ENCODE measurements around the genes SLAMF6 and USF1.

- PRO-cap: no peak
Measured at GRCh38 chr1:160215795-160216904, 11.0 kb downstream of the PEA15 start.

DNA sequence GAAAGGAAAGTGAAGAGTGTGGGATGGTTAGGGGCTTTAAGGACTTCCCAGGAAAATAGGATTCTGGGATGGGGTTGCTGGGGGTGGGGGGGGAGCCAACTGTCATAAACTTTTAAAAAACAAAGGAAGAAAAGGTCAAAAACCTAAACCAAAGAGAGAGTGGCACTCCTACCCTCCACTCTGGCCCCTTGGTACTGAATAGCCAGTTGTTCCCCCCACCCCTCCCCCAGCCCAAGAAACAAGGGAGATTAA lies 11.8 kb downstream of the PEA15 start:
- PRO-cap: no peak

- PRO-cap: no peak
Measured at GRCh38 chr1:160338534-160339843, 4.1 kb downstream of the COPA start.

- PRO-cap: no peak
Measured at GRCh38 chr1:160522624-160523447, at the start of gene SLAMF6. Gene SLAMF6 (minus strand): TSS chr1:160523255.

DNA sequence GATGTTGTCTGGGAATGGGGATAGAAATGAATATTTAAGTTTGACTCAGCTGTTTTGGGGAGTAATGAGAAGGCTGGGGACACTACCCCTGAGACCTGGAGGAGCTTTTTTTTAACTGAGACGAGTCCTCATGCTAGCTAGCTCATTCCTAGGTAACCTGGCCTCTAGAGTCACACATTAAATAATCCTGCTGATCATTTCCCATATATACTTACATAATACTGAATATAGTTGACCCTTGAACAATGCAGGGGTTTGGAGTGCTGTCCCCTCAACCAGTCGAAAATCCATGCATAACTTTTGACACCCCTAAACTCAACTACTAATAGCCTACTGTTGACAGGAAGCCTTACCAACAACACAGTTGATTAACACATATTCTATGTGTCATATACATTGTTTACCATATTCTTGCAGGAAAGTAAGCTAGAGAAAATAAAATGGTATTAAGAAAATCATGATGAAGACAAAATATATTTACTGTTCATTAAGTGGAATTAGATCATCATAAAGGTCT lies 1.3 kb upstream of the CD84 start:
- PRO-cap: no peak

GRCh38 chr1:160707333-160708158 lies 4.1 kb downstream of the CD48 start:
- PRO-cap: no peak

GRCh38 chr1:160861925-160862438 lies 705 bp downstream of the CD244 start:
- PRO-cap: no peak

DNA sequence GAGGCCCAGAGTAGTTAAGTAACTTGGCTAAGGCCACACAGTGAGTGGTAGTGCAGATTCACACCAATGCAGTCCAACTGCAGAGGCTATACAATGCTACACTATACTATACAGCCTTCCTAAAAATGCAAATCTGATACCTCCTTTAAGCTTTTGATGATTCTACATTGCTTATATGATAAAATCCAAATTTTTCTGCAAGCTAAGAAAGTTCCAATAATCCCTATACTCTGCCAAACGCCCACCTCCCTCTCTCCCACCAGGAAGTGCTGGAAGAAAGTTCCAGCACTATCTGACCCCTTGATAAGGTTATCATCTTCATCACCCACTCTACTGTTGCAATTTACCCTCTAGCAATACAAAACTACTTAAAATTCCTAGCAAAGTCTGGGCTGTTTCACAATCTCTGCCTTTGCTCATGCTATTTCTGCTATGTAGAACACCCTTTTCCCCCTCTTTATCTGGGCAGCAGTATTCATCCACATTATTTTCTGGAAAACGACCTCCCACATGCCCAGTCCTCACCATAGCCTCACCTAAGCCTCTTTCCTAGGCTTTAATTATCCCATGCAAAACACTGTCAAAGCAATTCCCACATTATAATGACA lies 12.2 kb downstream of the F11R start:
- PRO-cap: no peak

DNA sequence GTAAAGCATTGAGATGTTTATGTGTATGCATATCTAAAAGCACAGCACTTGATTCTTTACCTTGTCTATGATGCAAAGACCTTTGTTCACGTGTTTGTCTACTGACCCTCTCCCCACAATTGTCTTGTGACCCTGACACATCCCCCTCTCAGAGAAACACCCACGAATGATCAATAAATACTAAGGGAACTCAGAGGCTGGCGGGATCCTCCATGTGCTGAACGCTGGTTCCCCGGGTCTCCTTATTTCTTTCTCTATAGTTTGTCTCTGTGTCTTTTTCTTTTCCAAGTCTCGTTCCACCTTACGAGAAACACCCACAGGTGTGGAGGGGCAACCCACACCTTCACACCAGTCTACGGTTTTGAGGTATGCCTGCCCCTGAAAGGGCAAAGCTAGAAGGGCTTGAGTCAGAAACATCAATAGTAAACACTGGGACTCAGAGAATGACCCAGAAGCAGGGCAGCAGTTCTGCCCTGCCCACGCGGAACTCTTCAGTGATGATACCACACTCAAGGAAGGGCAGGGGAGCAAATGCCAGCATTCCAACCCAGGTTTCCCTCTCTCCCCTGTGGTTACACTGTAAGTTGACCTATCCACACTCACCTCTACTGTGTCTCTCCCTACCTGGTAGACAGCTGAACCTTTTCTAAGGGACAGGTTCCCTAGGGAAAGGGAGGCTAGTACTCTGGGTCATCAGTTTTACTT lies 3.3 kb downstream of the F11R start:
- PRO-cap: no peak

DNA sequence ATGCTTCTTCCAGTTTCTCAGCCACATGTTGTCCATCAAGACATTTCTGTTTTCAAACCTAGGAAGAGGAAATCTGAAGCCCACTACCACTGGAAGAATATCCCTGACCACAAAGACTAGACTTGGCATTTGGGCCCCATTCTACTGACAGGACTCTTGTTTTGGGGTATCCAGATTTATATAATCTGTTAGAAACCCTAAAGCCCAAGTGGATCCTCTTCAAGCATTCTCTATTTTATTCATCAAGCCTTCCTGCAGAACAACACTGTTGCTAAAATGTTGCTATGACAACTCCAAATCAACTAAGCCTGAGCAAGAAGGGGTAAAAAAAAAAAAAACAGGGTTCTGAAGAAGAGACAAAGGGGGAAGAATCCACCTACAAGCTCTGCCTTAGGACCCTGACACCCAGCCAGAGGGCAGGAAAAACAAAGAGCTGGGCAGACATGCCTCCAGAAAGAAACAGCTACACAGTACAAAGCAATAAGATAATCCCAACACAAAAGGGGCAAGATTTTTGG lies 1.4 kb downstream of the USF1 start:
- PRO-cap: no peak

GRCh38 chr1:161045751-161046582 lies at the start of gene USF1:
Gene USF1 (minus strand): TSS chr1:161045977.
- PRO-cap: bidirectional peak, plus-strand start at chr1:161046037, minus-strand start at chr1:161045964

DNA sequence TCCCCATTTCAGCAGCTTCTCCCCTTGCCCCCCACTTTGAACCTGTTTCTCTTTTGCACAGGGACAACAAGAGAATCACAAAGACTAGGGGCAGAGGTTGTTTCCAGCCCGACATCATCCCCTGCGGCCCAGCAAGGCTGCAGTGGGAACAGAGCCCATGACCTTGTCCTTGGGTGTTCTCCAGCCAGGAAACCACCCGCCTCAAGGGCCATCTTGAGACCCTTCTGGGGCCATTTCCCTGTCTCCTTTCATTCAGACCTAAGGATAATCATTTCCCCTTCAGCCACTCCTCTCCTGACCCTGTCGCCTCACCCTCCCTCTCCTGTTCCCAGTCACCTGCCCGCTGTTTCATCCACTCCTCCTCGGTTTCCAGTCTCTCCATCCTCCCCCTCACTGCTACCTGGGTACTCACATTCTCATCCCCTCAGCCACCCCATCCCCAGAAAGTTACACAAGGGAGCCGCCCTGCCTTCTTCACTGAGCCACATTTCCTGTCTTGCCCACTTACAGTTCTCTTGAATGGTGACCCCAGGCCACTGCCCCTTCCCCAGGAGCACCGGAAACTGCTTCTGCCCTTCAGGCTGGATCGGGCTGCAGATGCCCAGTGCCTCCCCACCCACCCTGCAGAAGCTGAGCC lies 693 bp downstream of the ARHGAP30 start:
- PRO-cap: no peak

- PRO-cap: no peak
Measured at GRCh38 chr1:161098859-161099465, 801 bp downstream of the KLHDC9 start.

DNA sequence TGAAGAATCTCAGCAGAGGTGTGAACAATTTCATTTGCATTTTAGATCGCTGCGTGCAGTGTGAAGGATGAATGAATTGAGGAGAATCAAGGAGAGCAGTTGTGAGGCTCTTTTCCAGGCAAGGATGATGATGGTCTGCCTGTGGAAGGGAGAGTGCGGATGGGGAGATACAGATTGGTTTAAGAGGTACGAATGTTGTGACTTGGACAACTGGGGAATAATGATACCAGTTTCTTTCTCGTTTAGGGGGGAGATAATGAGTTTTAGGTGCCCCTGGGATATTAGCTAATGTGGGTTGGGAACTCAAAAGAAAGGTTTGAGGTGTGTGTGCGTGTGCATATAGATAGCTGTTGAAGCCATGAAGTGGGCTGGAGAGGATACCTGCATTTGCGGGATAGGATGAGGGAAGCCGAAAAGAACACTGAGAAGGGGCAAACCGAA lies 954 bp upstream of the DEDD start:
- PRO-cap: no peak

- PRO-cap: no peak
Measured at GRCh38 chr1:161158305-161158915, 890 bp upstream of the USP21 start.

GRCh38 chr1:161175633-161176148 lies 1.6 kb downstream of the B4GALT3 start:
- PRO-cap: no peak

- PRO-cap: no peak
Measured at GRCh38 chr1:161304572-161305498, 4.9 kb downstream of the MPZ start.

GRCh38 chr1:161351424-161352213 lies 16.1 kb downstream of the CFAP126 start:
- PRO-cap: unidirectional peak, plus-strand start at chr1:161352006

DNA sequence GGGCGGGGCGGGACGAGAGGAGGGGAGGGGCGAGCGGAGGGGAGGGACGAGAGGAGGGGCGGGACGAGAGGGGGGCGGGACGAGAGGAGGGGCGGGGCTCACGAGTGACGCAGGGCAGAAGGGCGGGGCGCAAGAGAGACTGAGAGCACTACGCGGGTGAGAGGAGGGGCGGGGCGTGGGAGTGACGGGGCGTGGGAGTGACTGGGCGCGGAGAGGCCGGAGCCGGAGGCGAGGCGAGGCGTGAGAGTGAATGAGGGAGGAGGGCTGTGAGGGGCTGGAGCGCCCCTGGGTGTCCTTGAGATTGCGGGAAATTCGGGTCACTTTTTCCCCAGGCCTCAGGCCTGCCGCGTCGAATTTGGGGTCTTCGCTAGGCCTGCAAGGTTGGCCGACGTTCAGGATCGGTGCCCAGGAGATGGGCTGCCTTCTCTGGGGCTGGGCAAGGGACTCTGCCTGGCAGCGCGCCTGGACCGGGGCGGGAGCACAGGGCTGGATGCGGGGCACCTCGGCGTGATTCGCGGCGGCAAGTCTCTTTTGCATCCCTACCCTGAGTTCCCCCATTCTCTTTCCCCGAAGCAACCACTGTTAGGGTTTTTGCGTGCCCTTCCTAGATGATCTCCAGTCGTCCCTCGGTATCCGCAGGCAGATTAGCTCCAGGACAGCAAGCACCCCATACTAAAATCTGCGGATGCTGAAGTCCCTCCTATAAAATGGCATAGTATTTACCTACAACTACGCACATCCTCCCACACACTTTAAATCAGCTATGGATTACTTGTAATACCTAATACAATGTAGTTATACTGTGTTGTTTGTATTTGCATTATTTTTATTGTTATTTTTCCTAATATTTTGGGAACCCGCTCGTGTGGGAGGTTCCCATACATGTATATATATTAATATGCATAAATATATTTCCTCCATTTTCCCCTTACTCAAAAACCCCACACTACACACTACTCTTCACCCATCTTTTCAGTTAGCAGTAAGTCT lies 22.7 kb upstream of the CFAP126 start:
- PRO-cap: bidirectional peak, plus-strand start at position 201 of the sequence, minus-strand start outside the sequence

DNA sequence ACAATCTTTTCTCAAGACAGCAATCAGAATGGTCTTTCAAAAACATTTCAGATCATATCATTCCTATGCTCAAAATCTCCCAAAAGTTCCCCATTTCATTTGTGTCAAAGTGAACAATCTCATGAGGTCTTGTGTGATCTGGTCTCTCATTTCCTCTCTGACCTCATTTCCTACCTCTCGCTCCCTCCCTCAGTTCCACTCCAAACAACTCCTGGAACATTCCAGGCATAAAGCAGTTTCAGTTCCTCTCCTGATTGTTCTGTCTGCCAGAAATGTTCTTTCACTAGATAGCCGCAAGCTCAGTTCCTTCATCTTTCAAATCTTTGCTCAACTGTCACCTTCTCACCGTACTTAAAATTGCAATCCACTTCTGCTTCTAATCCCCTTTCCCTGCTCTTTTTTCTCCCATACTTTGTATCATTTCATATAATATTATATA lies 5.6 kb upstream of the FCGR2A start:
- PRO-cap: no peak